Ileum (tissue), 1 donor: ENCODE measurements around a stretch of chr13.

DNA sequence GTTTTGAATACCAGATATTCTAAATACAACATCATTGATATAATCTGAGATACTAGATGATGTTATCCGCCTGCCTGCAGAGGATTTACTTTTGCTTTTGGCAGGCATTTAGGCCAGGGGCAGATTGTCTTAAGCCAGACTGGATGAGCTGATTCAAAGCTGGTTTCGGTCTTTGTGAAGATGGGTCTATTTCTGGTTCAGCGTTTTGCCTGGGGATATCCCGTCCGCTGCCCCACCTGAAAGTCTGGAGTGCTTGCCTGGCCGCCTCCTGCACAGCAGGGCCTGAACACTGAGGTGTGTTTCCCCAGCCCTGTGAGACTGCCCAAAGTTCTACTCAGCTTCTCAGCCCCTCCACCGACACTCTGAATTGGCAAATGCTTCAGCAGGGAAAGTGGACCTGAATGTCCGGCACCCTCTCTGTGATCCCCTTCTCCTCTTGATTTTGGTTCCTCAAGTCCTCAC lies 149.7 kb downstream of the KATNAL1 start:
- PRO-cap, result no peak

GRCh38 chr13:30283372-30284018 lies 23.9 kb downstream of the KATNAL1 start:
- PRO-cap, result no peak

DNA sequence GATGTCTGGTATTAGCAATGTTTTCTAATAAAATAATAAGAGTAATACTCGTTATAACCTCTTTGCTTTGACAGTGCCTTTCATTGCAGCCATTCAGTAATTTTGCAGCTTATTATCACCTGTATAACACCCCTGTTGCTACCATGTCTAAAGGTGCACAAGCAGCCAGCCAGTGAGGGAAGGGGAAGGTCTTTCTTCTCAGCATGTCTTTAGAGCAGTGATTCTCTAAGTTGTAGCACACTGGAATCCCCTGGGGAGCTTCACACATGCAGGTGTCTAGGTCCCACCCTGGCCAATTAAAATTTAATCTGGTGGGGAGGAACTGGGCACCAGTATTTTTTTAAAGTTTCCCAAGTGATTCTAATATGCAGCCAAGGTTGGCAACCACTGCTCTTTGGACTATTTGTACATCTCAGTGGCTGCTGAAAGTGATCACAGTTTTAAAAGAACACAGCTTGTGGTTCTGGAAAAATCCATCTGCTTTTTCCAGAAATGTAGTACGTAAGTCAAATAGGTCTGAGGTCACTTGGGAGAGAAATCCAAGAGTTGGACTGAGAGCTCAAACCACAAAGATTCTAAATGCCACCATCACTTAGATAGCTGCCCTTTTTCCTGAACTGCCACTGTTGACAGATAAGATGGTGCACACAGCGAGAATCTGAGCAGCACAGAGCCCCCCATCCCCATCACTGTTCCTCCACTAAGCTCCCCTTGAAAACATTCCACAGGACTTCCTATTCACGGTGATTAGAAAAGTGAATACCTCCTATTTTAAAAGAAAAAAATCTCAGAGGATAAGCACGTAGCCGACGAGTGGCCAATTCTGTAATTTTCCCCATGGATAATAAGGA lies 10.7 kb upstream of the KATNAL1 start:
- PRO-cap, result no peak

- PRO-cap, result bidirectional peak, plus-strand start at chr13:30421674, minus-strand start at chr13:30421534; bidirectional peak, plus-strand start at chr13:30422375, minus-strand start at chr13:30422228
These were observed 575 bp upstream of the UBE2L5 start for GRCh38 chr13:30421503-30422333.

GRCh38 chr13:30464388-30465286 lies 1.1 kb downstream of the HMGB1 start:
- PRO-cap, result bidirectional peak, plus-strand start at chr13:30464668, minus-strand start at chr13:30464722; bidirectional peak, plus-strand start at chr13:30464988, minus-strand start at chr13:30465153

DNA sequence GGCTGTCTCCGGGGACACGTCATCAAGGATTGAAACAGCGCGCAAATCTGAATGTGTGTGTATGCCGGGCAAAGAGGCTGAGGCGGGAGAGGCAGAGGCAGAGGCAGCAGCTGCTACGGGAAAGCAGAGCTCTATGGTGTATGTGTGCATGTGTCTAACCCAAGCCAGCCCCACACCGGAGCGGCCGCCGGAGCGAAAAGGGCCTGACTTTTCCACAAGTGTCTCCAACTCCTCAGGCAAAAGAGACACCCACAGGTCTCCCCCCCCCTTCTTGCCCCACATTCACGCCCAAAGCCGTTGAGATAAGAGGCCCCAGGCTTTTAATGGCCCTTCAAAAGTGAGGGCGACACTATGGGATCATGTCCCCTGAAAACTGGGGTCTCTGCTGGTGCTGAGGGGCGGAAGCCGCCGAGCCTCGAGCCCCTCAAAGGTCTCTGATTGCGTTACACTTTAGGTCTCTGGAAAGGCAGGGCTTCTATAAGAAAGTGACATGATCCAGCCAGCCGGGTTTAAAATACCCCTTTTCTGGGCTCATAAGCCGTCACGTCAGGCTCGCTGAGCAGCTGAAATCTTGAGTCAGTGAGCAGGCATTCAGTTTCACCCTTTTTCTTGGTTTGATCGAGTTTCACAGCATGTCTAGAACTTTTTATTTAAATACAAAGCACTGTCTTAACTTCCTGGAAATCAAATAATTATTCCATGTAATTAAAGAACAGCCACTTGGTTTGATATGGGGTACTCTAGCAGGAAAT lies 478 bp upstream of the HMGB1 start:
- PRO-cap, result bidirectional peak, plus-strand start at position 71 of the sequence, minus-strand start outside the sequence

DNA sequence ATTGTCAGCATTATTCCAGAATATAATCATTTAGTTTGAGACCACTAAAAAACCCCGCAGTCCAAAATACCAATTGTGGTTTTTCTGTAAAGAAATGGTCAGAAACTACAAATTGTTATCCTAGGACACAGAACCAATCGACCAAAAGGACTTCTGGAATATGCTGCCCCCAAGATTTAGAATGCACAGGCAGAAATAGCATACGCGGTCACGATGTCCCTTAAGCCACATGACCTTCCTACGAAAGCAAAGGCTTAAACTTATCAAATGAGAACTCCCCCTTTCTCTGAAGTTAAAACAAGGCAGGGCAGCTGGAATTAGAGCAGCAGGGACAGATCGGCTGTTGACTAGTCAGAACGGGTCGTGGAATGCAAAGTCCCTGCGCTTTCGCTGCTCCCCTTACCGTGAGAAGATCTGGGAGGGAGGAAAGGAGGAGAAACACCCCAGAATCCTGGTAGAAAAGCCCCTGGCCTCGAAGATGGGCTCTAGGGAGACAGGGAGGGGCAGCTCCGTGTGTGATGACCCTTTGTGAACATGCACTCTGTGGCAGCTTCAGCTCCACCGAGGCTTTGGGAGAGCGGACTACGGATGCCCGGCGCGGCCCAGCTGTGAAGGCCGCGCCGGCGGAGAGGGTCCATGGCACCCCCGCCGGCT lies 780 bp upstream of the USPL1 start:
- PRO-cap, result bidirectional peak, plus-strand start at position 320 of the sequence, minus-strand start at position 152 of the sequence

DNA sequence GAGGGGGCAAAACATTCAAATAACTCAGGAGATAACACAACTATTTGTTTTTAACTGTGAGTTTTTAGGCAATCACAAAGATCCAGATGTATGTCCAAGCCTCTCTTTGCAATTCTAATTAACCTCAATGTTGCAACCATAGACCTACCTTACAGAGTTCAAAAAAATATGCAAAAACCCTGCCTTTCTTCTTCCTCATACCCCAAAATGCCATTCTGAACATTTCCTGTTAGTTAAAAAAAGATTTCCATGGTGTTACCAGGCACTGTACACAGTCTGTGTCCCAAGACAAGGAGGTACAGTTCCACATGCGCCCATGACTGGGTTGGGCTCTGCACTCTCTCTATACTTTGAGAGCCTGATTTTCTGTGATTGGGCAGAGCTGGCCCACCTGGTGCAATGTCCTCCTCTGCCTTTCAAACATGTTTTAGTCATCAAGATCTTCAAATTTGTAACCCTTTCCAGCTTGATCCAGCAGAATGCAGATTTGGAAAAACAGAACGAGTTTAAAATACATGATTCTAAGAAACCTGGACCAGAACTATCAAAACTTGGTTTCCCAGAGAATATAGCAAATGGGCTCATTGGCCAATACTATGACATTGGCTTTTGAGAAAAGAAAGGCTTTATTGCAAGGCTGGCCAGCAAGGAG lies 2.6 kb downstream of the ALOX5AP start:
- PRO-cap, result no peak

GRCh38 chr13:30799247-30800020 lies 64.1 kb downstream of the ALOX5AP start:
- PRO-cap, result no peak

- PRO-cap, result no peak
These were observed 25.3 kb upstream of the MEDAG start for GRCh38 chr13:30880560-30881311.

DNA sequence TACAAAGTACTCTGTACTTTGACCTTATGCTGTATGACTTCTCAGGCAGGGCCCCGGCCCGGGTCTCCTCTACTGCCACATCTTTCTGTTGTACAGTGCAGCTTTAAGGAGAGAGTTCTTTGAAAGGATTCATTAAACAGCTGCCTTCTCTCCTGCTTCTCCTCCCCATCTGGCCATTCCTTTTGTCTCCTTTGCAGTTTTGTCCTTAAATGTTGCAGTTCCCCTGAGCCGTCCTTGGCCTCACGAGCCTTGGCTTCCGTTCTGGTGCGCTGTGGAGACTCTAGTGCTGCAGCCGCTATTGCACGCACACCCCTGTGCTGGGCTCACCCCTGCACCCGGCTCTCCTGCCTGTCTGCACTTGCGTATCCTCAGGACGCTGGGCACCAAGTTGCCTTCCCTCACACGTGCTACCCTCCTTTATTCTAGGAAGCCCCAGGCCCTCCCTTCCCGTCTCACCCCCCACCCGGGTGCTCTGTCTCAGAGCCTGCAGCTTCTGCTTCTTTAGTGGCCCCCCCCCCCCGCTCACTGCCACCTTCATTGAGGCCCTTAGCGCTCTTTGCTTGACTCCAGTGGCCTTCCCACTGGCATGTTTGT lies 8.4 kb downstream of the B3GLCT start:
- PRO-cap, result no peak

DNA sequence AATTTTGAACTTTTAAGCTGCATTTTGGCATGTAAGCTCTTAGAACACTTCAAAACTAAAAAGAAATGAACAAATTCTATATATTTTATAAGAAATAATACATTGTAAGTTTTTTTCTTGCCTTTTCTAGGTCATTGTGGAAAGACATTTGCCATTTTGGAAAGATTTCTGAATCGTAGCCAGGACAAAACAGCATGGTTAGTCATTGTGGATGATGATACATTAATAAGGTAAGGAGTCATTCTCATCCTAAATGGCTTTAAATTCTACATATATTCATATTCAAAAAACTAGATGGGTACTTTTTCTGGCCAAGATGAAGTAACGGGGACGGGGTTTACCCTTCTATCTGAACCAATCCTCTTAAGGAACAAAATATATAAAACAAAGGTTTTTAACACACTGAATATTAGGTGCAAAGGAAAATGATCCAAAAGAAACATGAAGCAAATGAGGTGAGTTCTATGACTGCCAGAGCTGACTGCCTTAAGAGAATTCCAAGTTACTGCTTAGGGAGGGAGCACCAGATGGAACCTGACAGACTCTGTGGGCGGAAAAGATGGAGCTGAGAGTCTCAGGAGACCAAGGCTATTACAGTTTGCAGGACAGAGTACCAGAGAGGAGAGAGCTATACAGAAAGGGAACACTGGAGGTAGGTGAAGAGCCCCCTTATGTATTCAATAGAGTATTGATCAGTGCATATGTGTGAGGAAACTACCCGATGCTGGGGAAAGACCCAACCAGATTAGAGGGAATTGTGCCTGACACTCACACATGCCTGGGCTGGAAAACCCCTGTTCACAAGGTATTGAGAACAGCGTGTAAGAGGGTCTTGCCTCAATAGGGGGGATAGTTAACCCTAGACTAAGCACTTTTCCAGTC lies 87.1 kb downstream of the B3GLCT start:
- PRO-cap, result no peak

GRCh38 chr13:32150312-32150599 lies 118.7 kb downstream of the FRY start:
- PRO-cap, result no peak

DNA sequence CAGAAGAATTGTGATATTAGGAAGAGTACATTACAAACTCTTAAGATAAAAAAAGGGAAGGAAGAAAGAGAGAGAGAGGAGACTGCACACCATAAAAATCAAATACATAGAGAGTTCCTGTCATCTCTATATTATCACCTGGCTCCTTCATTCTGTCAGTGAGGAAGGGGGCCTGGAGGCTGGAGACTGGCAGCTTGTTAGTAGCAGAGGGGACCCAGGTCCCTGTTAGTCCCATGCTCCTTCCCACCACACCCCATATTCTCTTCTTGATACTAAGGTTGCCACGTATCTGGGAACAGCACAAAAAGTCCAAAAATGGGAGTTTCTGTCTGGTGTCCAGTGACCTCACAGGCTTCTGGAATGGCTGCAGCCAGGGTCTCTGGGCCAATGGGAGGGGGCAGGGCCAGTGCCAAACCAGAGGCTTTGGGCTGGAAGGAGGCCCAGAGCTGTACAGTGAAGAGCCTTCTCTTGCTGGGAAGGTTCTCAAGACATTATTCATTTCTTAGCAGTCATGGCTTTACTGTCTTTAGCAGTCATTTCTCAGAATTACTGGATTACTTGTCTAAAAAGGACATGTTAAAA lies 119.1 kb downstream of the FRY start:
- PRO-cap, result no peak

GRCh38 chr13:32255744-32256306 lies 59.3 kb downstream of the ZAR1L start:
- PRO-cap, result no peak

- PRO-cap, result no peak
These were observed 53.5 kb downstream of the ZAR1L start for GRCh38 chr13:32261439-32262348.

- PRO-cap, result no peak
These were observed 37.9 kb downstream of the N4BP2L1 start for GRCh38 chr13:32390028-32390390.

DNA sequence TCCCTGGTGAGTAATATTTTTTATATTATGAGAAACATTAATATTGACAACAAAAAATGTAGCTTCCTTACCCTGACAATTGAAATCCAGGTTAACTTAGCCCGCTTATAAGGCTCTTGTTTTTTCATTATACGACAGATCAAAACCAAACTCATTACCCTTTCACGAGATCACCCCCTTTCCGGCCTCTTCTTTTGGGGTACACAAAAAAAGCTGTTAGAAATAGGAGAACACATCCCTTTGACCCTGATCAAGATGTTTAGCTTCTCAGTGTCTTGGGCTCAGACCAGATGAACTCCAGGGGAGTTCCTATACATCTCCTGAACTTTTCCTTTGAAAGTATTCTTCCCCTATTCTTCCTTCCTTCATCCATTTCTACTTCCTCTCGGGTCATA lies 5.8 kb downstream of the N4BP2L1 start:
- PRO-cap, result no peak

DNA sequence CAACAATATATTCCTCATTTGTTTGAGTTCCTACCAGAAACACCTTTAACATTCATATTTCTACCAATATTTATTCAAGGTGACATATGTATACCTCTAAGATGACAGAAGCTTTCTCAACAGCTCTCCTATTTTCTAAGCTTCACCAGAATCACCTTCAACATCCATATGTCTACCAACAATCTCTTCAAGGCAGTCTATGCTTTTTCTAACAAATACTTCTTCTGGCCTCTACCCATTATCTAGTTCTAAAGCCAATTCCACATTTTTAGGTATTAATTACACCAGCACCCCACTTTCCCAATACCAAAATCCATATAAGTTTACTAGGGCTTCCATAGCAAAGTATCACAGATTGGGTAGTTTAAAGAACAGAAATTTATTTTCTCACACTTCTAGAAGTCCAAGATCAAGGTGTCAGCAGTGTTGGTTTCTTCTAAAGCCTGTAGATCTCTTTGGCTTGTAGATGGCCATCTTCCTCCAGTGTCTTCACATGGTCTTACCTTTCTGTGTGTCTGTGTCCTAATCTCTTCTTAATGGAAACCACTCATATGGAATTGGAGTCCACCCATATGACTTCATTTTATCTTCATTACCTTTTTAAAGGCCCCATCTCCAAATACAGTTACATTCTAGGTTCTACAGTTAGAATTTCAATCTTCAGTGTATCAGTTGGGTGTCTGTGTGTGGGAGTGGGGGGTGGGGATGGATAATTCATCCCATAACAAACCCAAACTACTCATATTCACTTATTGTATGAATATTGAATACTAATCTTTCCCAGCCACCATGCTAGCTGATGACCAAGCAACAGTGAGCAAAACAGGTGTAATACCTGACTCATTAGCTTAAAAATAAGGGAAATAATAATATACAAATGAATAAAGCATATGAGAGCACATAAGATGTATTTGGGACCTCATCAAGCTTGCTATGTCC lies 32.6 kb downstream of the N4BP2L2 start:
- PRO-cap, result no peak

DNA sequence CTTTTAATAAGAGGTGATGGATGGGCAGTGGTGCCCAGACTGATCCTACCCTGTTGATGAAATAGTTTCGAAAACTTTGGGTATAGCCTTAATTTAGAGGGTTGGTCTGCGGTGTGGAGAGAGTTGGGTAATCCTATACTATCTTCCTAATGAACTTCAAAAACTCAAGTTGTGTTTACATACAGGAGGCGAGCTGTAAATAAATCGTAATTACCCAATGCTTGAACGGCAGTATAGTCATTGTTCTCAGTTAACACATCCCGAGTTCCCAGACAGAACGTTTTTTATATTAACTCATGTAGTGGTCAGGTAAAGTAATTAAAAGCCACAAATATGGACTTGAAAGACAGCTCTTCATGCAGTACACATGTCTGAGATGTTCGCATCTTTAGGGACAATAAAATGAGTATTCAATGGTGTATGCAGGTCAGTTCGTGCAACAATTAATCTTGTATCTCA lies 1.5 kb downstream of the PDS5B start:
- PRO-cap, result no peak